ENCODE measurements around the gene DACT3.

GRCh38 chr19:45712052-45712866 lies 18.4 kb downstream of the FBXO46 start:
- PRO-cap, 2 experiments = no peak in any of the 2 experiments

- PRO-cap, 2 experiments = no peak in any of the 2 experiments
These were observed 2.0 kb downstream of the DMPK start for GRCh38 chr19:45780212-45780683.

- PRO-cap, 2 experiments = no peak in any of the 2 experiments
These were observed 10.7 kb downstream of the SYMPK start for GRCh38 chr19:45852217-45852720.

GRCh38 chr19:45878957-45879720 lies 6.8 kb downstream of the IRF2BP1 start:
- PRO-cap, 2 experiments = no peak in any of the 2 experiments

DNA sequence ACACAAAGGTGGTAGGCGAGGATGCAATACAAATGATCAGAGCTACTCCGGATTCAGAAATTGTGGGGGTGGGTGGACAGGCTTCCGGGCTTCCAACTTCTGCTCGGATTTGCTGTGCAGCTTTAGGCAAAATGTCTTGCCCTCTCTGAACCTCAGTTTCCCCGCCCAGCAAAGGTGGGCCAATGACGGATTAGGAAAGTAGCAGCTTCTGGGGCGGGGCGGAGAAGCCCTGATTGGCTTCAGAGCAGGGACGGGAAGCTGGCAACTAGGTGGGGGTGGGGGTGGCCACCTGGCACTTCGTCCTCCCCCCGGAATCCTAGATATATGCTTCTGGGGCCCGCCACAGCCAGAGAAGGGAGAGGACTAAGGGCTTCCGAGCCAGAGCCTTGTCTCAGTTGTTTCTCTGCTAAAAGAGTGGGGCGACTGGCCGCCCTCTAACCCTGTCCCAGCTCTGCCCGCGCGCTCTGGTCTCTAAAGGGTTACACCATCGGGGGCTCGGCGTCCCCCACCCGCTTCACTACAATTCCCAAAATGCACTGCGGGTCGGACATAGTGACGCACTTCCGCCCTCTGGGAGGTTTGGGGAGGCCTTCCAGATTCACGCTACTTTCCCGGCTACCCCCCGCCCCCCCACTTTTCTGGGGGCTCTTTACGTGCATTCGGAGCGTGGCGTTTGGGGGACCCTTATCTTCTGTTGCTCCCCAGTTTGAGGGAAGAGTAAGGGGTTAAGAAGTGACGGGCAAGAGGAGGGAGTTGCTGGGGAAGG lies 575 bp upstream of the IRF2BP1 start:
- PRO-cap, 2 experiments = peak in 2 of 2 experiments; most common plus-strand start position 566 of the sequence (in 1); most common minus-strand start position 447 of the sequence (in 1)

- PRO-cap, 2 experiments = no peak in any of the 2 experiments
These were observed 33.6 kb downstream of the IGFL2 start for GRCh38 chr19:46181497-46182108.

DNA sequence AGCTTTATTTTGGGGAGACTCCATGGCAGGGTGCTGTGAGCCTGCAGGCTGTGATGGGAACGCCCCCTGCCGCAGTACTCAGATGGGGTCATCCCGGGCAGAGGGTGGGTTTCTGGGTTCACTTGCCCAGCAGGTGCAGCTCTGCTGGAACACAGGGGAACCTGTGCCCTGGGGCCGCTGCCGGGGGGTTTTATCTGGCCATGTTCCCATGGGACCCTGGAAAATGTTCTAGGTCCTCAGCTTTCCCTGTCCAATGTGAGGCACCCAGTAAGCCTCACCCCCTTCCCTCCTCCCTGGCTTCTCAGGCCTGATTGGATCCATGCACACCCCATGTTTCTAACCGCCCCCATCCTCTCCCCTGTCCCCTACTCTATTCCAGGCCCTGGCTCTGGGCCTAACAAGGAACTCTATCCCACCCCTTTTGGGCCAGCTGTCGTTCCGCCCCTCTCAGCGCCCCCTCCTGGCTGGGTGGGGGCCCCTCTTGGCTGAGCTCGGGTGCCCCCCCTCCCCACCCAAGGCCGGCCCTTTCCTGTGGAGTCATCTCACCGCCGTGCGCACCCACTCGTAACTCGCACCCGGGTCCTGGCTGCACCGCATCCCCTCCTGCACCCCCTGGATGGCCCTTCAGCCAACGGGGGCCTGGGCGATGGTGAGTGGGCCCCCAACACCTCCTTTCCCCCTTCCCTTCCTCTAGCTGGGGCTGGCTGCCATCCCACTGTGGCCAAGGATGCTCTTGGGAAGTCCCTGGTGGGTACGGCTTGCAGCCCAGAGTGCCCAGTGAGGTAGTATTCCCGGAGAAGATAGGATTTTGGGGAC lies 1.2 kb downstream of the HIF3A start:
- PRO-cap, 2 experiments = no peak in any of the 2 experiments

DNA sequence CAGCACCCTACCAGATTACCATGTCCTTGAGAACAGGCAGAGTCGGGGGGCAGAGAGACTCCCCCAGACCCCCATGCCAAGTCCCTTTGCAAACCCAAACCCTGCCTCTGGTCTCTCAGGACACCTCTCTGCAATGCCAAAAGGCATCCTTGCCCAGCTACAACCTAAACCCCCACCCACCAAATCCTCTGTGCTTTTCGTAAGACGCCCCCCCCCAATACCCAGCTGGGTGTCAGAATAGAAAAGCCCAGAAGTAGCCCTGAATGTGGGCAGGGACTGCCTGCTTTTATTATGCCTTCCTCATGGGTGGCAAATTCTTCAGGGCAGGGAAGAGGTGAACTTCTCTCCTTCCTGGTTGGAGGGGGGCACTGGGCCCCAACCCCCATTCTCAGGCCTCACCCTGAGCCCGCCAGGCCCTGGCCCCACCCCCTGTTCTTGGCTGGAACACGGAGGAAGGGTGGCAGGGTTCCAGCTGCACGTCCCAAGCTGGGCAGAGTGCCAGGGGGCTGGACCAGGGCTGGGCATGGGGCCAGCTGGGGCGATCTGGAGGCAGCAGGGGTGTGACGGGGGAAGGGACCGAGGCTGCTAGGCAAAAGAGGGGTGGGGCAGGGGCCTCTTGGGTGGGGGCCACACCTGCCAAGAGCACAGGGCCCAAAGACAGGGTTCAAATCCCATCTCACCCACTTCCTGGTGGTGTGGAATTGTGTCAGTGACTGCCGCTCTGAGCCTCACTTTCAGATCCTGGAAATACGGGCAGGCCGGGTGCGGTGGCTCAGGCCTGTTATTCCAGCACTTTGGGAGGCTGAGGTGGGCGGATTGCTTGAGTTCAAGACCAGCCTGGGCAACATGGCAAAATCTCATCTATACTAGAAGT lies 2.1 kb downstream of the HIF3A start:
- PRO-cap, 2 experiments = peak in 2 of 2 experiments; most common plus-strand start position 731 of the sequence (in 2); most common minus-strand start position 304 of the sequence (in 1)

GRCh38 chr19:46299556-46300250 lies 2.9 kb downstream of the HIF3A start:
- PRO-cap, 2 experiments = no peak in any of the 2 experiments

DNA sequence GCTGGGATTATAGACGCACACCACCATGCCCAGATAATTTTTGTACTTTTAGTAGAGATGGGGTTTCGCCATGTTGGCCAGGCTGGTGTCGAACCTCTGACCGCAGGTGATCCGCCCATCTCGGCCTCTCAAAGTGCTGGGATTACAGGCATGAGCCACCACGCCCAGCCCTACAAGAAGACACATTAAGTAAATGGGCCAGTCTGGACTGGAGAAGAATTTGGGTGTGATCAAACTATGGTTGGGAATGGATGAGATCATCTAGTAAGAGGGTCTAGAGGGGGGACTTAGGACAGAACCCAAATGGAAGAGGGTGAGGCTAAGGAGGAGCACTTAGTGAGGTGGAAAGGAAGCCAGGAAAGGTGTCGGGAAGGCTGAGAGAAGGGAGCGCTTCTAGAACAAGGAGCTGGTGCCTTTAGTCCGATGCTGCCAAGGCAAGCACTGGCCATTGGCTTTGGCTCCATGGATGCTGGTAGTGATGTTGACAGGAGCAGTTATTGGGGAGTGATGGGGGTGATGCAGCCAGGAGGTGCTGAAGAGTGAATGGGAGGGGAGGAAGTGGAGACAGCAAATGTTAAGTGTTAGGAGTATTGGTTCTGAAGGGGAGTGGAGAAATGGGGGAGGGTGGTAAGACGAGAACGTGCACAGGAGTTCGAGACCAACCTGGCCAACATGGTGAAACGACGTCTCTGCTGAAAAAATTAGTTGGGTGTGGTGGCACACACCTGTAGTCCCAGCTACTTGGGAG lies 1.7 kb downstream of the PPP5C start:
- PRO-cap, 2 experiments = no peak in any of the 2 experiments

GRCh38 chr19:46353718-46354264 lies 6.9 kb downstream of the PPP5C start:
- PRO-cap, 2 experiments = no peak in any of the 2 experiments

- PRO-cap, 2 experiments = no peak in any of the 2 experiments
These were observed 29.6 kb downstream of the CCDC8 start for GRCh38 chr19:46383635-46384194.

GRCh38 chr19:46404944-46405342 lies 8.4 kb downstream of the CCDC8 start:
- PRO-cap, 2 experiments = no peak in any of the 2 experiments

DNA sequence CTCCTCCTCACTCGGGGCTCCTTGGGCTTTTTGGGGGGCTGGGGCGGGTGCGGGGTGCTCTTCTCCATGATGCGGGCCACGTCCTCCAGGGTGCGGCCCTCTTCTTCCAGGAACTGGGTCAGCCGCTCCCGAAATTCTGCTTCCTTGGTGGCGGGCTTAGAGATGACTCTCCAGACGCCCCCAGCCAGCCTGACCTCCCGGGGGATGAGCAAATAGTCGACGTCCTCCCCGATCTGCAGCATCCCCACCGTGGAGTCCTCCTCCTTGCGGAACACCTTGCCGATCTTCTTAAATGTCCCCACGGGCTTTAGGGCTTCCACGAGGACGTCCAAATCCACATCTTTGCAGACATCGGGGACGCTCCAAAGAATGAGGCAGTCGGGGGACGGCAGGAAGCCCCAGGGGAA lies 792 bp downstream of the CCDC8 start:
- PRO-cap, 2 experiments = no peak in any of the 2 experiments

DNA sequence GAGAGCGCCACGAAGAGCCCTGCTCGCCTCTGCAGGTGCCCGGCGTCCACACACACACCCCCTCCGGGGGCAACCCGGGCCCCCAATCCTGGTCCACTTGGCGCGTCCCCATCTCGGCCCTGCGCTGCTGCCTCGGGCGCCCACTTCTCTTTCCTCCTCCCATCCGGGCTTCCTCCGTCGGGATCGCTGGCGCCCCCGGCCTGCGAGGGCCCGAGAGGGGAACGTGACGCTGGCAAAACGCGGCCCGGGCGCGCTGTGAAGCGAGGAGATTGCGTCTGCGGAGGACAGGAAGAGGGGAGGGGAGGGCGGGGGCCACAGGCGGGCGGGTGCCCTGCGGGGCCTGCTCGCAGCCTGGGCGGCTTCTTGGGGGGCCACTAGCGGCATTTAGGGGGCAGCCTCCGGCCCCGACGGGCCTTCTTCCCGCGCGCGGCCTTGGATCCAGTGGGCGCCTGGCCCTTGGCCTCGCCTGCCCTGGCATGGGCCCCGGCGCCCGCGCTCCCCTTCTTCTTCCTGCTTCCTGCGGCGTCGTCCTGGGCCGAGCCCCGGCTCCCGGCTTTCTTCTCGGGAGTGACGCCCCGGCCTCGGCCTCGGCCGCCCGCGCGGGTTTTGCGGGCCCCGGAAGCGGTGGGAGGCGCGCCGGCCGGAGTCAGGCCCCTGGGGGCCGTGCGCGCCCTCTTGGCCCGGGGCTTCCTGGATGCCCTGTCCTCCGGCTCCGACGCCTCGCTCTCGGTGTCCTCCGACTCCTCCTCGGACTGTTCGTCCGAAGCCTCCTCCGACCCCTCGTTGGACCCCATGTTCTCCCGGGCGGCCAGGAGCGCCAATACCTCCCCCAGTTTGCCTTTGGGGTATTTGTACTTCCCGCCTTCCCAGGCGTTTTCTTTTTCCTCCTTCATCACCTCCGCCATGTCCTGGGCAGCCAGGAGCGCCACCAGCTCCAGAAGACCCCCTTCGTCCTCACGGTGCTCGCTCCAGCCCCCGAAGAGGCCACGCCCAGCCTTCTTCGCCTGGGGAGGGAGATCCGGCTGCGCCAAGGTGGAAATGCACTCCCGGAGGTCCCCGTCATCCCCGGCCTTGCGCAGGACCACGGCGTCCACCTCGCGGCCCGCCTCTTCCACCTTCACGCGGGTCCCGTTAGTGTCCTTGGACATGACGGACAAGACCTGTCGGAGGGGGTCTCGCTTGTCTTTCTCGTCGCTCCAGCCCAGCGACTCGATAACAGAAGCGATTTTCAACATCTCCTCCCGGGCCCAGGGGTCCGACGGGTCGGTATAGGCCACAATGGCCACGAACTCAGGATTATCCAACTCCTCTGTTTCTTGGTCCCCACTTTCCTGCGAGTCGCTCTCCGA lies 2.0 kb downstream of the PNMA8B start:
- PRO-cap, 2 experiments = peak in 1 of 2 experiments; most common plus-strand start position 317 of the sequence (in 1)

GRCh38 chr19:46605035-46605304 lies 3.8 kb downstream of the CALM3 start:
- PRO-cap, 2 experiments = no peak in any of the 2 experiments

DNA sequence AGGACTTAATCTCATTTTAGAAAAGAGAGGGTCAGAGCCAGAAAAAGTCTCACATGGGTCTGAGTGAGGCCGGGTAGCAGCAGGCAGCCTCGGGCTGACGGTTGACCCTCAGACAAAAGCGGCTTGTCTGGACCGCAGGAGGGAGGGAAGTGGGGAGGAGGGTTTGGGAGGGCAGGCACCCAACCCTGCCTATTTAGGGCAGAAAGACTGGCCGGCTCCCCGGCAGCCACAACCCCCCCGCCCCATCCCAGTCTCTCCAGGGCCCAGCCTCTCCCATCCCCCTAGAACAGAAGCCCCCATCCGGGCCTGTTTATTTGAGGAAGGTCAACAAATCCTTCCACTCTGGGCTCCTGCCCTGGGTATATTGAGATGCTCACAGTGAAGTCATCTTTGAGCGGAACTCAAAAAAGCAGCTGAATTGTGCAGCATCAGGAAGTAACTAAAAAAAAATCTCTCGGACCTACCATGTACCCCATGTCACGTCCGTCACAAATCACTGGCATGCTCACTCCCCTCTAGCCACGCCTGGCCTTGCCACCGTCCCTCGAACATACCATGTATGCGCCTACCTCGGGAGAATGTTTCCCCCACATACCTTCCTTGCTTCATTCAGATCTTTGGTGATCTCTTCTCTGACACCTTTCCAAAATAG lies 6.3 kb downstream of the DACT3 start:
- PRO-cap, 2 experiments = no peak in any of the 2 experiments

GRCh38 chr19:46660498-46660841 lies 512 bp downstream of the DACT3 start:
- PRO-cap, 2 experiments = peak in 1 of 2 experiments; most common plus-strand start chr19:46660776 (in 1)

DNA sequence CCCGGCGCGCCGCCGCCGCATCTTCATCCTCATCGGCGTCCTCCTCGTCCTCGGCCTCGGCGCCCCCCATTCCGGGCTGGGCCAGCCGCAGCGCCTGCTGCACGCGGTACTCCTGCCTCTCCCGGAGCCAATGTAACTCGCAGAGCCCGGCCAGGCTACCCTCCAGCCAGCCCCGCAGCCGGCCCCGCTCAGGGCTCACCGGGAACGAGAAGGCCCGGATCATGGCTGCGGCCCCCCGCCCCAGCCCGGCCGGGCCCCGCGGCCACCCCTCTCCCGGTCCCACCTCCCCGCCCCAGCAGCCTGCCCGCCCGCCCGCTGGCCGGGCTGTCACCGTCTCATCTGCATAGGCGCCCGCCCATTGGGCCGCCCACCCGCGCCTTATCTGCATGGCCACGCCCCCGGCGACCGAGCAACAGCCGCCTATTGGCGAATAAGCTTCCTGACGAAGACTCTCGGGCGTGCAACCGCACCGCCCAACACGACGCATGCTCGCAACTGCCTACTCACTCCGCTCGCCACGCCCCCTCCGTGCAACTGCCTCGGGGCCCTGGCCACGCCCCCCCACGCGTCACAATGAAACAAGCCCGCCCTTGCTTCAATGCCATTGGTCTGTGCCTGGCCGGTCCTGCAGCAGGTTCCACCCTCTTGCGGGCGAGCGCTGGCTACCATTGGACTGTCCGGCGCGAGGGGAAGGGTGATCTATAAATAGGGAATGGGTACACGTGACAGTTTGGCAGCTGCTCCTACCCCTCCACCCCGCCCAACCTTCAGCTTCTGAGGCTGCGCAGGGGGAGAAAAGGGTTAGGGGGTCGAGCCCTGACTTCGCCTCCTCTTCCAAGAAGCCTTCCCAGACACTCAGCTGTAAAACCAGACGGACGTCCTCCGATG lies at the start of gene DACT3:
Gene DACT3 (minus strand): TSS at position 341 of the 888 bp plus-strand sequence.
- PRO-cap, 2 experiments = peak in 1 of 2 experiments; most common minus-strand start position 297 of the sequence (in 1)

- PRO-cap, 2 experiments = peak in 1 of 2 experiments; most common plus-strand start chr19:46697734 (in 1); most common minus-strand start chr19:46697712 (in 1)
These were observed 19.7 kb downstream of the PRKD2 start for GRCh38 chr19:46696762-46698007.

All from Colon Carcinoma Metastatic in the Lung (tissue), 2 donors.